Smooth muscle cell (in vitro differentiated cells): ENCODE data around the genes OR51I2, OR56A1, MRPL17 and RIC3.

- RAMPAGE, long total RNA, result no peak
These were observed 1.4 kb downstream of the HBG1 start for GRCh38 chr11:5247917-5249031.

- RAMPAGE, long total RNA, result no peak
These were observed 2.4 kb upstream of the HBG1 start for GRCh38 chr11:5251705-5252865.

GRCh38 chr11:5449164-5449379, at the start of gene OR51I2:
TSS of gene OR51I2 (plus strand) at chr11:5449323.
- RAMPAGE, long total RNA, result no peak

- RAMPAGE, long total RNA, result no peak
These were observed 3.8 kb upstream of the OR52E5 start for GRCh38 chr11:5889327-5889526.

DNA sequence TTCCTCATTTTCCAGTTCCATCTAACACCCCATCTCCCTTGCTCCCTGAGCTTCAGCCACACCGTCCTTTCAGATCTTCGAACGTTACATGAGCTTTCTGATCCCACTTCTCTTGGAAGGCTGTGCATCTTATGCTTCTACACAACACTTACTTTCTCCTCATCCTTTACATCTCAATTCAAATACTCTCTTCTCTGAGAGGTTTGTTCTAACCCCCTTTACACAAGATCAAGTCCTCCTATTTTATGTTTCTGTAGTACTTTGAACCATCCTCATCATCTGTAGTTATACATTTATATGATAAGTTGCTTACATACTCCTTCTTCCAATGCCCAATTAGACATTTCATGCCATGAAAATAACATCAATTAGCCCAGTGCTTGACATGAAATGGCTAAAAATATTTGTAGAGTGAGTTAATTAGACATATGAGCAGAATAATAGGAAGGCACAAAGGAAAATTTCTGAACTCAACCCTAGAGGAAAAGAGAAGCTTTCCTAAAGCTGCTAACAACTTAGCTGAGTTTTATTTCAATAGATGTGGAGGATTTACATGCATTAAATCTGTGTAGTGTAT, at the start of gene OR56A1:
TSS of gene OR56A1 (minus strand) at position 209 of the 577 bp plus-strand sequence.
- RAMPAGE, long total RNA, result no peak

GRCh38 chr11:6229776-6230435, 4.5 kb downstream of the FHIP1B start:
- RAMPAGE, long total RNA, result no peak

DNA sequence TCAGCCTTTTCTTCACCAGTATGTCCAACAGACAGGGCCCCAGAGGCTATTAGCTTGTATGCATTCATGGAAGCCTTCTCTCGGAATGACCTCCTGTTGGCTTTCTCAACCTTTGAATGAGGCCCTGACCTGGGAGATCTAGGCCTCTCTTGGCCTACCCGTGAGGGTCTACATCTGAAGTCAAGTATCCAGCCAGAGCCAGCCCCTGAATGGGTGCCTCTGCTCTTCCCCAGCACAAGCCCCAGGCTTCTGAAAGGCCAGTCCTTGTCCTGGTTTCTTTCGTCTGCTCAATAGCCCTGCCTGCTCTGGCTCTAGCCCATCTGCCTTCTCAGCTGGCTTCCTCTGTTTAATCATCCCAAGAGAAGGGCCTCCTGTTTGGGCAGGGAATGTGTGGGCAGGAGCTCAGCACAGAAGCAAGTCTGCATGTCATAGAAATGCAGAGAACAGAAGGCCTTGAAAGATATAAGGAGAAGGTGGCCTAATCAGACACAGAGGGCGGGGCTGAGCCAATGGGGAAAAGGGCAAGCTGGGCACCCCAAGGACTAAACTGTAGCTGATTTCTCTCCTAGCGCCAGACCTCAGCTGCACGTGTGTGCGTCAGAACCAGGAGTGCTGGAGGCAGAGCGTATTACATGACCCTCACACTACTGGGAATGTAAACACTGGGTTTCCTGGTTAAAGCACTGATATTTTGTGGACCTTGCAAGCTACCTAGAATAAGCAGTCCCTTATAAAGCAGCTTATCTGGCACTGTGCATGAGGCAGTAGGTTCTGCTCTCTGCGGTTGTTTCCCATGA, 7.7 kb upstream of the CCKBR start:
- RAMPAGE, long total RNA, result no peak

- RAMPAGE, long total RNA, result no peak
These were observed 8.6 kb downstream of the DCHS1 start for GRCh38 chr11:6646588-6647890.

GRCh38 chr11:6678983-6679717, 4.0 kb downstream of the MRPL17 start:
- RAMPAGE, long total RNA, result no peak

- RAMPAGE, long total RNA, result start-site peak on the minus strand at chr11:6683269-6683337, 1,222 and 590 reads in 2 replicates
These were observed at the start of gene MRPL17 for GRCh38 chr11:6682561-6683818. TSS of gene MRPL17 (minus strand) at chr11:6683340.

DNA sequence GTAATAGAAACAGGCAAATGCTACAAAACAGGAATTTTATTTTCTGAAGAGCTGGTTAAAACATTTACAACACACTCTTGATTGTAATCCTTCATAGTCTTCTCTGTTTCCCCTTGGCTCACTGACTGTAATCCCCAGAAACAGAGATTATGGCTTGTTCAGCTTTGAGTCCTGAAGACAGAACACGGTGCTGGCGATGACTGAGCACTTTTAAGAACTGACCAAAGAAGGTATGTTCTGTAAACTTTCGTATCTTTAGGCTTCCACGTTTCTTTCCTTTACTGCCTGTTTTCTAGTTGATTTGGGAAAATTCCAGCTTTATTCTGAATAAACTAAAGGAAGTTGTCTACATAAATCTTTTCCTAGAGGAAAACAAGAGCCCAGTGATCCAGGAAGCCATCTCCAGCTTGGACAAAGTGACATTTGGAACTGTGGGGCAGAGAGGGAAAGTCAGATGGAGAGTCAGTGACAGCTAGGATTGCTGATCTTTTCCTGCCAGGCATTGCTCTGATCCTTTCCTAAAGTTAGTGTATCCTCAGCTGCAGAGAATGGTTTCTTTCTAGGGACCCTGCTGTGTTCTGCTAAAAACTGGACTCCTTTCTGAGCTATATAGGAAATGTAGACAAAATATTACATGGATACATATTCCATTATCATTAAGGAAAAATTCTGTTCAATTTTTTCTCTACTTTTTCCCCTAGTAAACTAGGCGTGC, 43.4 kb downstream of the OR2AG2 start:
- RAMPAGE, long total RNA, result no peak

DNA sequence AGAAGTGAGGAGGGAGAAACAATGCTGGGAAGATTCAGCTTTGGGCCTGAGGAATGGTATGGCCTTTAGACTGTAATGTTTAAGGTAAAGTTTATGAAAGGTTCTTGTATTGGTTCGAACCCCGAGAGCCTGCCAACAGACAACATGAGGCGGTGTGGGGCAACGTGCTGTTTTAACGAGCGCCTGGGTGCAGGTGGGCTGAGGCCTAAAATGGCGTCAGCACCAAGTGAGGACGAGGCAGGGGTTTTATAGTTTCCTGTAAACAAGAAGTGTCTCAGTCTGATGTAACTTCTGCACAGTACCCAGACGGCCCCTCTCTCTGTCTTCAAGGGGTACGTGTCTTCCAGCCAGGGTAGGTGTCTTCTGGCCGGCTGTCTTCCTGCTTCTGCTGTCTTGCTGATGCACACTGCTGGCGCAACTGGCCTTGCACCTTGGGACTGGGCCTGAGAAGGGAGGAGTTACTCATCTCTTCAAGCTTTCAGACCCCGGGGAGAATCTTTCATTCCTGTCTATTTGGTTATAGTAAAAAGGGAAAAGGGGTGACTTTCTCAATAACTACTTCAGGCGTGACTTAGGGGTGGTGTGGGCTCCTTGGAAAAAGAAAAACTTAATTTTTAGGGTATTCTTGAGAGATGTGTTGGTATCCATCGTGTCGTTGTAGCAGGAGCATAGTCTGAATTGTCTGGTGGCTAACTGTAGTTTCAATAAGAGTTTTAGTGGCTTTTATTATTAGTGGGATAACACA, 2.8 kb downstream of the PPFIBP2 start:
- RAMPAGE, long total RNA, result no peak

DNA sequence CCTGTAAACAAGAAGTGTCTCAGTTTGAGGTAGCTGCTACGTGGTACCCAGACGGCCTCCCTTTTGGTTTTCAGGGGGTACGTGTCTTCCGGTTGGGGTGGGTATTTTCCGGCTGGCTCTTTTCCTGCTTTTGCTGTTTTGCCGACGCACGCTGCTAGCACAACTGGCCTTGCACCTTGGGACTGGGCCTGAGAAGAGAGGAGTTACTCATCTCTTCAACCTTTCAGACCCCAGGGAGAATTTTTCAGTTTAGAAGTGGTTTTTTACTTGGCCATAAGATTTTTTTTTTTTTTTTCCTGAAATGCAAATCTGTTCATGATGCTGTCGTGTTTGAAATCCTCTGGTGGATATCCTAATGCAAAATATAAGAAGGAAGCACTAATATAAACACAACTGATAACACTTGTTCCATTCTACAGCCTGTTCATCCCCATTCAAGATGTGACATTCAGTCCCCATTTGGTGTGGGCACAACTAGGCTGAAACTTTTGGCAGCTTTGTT, 6.5 kb downstream of the PPFIBP2 start:
- RAMPAGE, long total RNA, result no peak

DNA sequence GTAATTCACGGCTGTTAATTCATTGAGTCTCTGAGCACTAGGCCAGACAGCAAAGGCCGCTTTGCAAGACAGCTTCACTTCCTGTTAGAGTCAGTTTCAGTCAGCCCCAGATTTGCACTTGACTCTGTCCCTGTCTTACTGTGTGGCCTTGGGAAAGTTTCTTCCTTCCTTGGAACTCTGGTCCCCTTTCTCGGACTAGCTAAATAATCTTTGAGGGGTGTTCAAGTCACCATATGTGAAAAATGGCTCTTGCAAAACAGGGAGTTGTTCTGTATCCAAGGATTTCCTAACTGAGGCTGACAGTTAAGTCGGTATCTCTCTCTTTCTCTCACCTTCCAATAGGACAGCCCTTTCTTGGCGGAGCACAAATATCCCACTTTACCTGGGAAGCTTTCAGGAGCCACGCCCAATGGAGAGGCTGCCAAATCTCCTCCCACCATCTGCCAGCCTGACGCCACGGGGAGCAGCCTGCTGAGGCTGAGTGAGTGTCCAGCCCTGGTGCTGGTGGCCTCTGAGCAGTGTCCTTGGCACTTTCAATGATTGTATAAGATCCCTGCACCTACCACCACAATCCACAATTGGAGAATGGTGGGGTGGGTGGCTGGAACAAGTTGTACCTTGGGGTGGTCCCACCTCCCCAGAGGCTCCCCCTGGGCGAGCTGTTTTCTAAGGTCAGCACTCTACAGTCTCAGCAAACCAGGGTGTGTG, 33.8 kb downstream of the CYB5R2 start:
- RAMPAGE, long total RNA, result no peak

DNA sequence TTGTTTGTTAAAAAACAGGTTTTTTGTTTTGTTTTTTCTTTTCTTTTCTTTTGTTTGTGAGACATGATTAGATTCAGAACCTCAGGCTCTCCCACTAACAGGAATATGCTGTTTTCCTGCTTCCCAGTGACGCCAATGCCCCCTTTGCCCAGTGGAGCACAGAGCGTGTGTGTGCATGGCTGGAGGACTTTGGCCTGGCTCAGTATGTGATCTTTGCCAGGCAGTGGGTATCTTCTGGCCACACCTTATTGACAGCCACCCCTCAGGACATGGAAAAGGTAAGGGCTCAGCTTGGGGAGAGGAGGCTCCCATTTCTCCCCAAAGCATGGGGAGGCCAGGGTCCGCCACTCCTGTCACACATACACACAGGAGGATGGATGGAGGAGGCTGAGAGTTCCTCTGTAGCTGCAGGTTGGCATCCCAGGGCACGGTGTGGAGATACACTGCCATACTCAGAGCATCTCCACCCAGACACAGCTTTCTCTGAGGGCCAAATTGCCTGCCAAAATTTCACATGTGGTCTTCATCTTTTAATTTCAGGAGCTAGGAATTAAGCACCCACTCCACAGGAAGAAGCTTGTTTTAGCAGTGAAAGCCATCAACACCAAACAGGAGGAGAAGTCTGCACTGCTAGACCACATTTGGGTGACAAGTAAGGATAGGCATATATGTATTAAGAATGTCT, 24.9 kb downstream of the CYB5R2 start:
- RAMPAGE, long total RNA, result no peak

DNA sequence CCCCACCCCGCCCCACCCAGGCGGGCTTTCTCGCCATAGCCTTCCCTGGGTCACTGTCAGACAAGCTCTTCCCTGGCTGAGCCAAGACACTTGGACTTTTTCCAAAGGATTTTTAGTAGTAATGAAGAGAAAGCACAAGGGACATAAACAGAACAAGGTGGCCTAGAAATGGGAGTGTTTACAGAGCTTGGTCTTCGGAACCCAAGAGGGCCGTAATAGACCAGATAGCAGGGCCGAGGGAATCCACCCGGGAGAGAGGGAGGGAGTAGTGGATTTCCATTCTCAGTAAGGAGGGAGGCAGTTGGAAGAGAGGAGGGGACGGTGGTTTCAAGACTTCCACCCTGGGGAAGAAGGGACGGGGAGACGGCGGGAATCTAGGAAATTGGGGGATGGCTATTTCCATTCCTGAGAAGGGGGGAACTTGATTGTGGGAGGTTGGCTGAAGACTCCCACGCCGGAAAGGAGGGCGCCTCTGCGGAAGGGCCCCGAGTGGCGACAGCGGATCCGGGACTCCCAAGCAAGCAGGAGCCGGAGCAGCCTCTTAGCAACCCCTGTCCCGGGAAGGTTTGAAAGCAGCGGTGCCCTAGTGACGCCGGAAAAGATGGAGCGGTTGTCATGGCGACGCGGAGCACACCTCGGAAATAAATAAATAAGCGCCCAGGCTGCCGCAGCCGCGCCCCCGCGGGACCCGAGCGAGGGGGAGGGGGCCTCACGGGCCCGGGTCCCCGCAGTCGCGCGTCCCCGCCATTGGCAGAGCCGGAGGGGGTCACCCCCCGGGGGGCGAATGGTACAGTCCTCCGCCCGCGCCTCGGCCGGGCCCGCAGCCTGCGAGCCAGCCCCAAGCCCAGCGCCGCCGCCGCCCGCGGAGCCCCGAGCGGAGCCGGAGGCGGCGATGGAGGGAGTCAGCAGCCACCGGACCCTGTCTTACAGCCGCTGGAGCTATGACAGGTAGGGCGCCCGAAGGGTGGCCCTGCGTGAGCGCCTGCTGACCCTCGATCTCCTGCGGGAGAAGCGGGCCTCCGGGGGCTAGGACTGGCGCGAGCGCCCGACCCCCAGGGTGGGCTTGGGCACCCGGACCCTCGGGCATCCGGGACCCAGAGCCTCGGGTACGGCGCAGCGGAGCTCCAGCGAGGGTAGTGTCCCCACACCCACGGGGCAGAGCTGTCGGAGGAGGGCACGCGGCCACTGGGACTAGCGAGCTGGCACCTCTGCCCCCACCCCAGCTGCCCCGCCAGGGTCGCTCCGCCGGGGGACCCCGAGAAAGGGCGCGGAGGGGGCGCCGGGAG, 31.7 kb downstream of the EIF3F start:
- RAMPAGE, long total RNA, result no peak

DNA sequence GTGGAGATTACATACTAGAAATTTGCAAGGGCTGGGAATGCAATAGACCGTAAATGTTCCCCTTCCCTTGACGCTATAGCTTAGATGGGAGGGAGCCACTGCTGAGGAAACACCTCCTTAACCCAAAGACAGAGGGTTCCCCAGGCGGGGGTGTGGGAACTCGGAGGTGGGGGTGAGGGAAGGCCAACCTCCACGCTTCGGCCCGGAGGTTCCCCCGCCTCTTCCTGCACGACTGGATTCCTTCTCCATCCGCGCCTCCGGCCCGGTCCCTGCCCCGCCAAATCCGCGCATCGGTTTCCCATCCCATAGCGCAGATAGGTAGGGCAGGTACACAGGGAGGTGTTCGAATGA, 417 bp upstream of the TUB start:
- RAMPAGE, long total RNA, result no peak

GRCh38 chr11:8085896-8086776, 5.1 kb downstream of the TUB start:
- RAMPAGE, long total RNA, result no peak

GRCh38 chr11:8168127-8169458, at the start of gene RIC3:
TSS of gene RIC3 (minus strand) at chr11:8169025.
- RAMPAGE, long total RNA, result no peak

- RAMPAGE, long total RNA, result no peak
These were observed 72.7 kb upstream of the LMO1 start for GRCh38 chr11:8336280-8336788.